ENCODE measurements around a stretch of chr2.

GRCh38 chr2:43826266-43826598, 12.4 kb downstream of the ABCG5 start:
- PRO-cap, result no peak

GRCh38 chr2:43840997-43841352, 2.2 kb downstream of the ABCG8 start:
- PRO-cap, result no peak

GRCh38 chr2:43842252-43842775, 3.5 kb downstream of the ABCG8 start:
- PRO-cap, result no peak

DNA sequence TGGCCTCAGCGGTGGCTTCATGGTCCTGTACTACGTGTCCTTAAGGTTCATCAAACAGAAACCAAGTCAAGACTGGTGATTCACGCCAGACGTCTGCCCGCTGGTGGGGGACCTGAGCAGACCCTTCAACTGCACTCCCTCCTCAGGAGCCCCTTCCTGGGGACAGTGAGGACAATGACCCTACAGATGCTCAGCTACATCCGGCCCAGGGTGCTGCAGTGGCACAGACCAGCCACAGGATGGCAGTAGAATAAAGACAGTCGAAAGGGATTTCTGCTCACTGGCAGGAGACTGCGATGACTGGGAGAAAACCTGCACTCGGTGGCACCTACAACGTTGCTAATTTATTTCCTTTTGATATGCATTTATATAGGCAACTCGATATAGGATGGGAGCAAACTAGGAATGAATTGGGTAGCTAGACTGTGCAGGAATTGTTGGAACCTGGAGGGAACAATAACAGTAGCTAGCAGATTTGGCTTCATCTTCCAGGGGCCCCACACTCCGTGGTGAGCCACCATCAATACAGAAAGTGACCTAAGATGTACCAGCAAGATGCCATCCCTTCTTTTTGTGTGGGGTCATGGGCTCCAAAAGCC, 39.2 kb downstream of the ABCG8 start:
- PRO-cap, result no peak

- PRO-cap, result no peak
These were observed 49.5 kb downstream of the ABCG8 start for GRCh38 chr2:43888225-43888799.

- PRO-cap, result no peak
These were observed 2.2 kb downstream of the LRPPRC start for GRCh38 chr2:43993362-43994198.

DNA sequence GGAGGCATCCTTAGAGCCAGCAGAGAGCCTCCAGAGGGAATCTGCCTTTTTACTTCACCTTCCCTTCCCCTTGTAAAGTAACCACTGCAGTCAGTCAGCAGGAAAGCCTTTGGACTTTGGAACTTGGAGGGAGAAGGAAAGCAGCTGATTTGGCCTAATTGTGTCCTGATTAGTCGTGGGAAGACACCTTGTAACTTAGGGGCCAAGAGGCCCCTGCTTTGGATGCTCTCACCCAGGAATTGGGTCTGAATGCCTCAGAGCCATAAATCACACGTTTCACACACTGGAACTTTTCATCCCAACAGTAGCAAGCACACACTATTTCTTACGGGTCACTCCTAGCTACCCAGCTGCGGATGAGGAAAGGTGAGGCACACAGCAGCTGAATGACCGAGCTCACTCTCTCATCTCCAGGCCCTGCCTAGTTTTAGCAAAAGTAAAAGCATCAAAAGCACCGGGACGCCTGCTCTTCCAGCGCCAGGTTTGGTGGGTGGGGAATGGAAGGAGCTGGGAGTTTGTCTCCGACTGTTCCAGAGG, 80.9 kb upstream of the PPM1B start:
- PRO-cap, result no peak

DNA sequence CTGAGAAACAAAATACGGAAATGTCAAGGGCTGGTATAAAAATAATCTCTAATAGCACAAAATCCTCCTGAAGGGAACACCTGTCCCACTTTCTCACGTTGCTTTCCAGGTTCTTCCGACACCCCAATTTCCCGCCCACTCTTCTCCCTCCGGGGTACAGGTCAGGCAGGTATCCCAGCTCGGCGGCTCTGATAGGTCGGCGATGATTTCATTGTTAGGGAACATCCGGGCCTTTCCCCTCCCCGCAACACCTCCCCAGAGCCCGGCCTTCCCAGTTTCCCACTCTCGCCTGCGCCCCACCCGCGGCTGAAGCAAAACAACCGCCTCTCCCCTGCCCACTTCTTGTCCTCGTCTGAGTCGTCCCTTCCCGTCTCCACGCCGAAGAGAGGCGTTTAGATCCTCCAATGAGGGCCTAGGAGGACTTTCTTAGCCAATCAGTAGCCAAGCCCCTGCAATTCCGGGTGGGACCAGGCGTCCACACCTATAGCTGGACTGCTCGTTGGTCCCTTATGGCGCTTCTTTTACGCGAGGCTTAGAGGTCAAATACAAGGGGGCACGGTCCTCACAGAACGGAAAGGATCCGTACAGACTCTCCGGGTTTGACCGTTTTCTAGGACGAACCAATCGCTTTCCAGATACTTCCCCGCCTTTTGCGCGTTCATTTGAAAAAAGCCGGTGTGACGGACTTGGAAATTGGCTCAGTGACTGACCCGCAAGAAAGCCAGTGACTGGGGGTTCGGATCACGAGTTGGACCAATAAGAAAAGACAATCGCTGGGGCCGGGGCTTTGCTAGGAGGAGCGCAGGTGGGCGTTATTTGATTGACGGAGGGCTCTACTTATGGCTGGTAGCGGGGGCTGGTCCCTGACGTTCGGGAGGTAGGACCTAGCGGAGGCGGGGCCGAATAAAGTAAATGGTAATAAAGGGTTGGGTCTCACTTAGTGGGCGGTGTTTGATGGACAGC, 729 bp upstream of the PPM1B start:
- PRO-cap, result no peak

DNA sequence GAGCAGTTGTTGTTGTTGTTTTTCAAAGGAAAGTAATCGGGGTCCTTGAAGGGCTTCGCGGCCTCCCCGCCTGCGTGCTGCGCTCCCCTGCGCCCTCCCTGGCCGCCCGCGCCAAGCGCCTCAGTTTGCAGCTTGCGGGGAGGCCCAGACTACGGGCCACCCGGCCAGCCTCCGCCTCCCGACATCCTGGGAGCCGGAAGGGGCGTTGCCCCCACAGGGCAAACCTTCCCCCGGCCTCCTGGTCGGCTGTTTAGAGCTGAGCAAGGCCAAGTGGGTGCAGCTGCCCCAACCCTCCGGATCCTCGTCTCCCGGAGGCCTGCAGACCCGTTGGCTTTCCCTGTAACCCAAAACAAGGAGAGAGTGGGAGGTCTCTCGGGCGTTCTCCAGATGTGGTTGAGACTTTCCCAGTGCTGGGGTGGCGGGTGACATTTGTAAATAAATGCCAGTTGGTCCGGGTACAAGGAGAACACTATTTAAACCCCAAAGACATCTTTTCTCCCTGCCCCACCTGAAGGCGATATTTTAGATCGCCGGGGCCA, 3.7 kb upstream of the SIX3 start:
- PRO-cap, result no peak

DNA sequence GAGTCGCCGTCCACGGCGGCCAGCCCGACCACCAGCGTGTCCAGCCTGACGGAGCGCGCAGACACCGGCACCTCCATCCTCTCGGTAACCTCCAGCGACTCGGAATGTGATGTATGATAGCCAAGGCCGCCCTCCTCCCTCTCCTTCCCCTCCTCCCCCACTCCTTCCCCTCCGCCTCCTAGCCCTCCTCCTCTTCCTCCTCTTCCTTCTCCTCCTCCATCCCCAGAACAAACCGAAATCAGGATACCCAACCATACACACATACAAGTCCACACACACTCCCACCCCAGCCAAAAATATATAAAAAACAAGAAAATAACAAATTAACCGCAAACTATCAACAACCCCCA, 3.1 kb downstream of the SIX3 start:
- PRO-cap, result no peak

DNA sequence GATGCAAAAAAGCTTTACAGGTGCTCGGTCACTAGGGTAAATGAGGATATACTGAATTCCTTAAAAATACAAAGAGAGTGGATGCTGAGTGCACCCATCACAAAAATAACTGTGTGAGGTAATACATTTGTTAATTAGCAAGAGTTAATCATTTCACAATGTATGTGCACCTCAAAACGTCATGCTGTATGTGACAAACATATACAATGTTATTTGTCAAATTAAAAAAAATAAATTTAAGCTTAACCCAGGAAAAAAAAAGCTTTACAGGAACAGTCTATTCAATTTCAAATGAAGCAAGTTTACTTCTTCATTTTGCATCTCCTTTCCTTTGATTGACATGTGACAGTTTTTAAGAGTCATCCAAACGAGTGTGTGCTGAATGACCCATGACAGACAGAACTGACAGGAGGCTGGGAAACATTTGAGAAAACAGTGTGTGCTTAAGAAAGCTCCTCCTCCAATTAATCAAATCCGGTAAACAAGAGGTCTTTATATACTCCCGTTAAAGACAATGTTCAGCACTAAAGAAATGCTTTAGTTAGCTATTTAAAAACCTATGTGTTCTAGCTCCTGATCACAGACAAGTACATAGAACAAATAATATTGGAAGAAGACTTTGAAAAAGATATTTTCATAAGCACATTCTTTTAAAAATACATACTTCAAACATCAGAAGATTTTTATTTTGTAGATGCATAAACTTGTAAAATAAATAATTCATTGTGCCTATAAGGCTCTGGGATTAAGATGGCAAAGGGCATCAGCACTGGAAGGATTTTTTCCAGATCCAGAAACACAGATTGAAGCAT, 177.7 kb downstream of the SRBD1 start:
- PRO-cap, result no peak

DNA sequence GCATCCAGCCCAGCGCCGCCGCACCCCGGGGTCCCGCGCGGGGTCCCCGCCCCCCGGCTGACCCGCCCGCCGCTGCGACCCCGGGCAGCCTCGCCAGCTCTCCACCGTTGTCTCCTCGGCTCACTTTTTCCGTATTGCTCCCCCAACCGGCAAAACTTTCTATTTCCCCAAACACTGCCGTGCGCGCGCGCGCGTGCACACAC, 710 bp upstream of the PRKCE start:
- PRO-cap, result bidirectional peak, plus-strand start outside the sequence, minus-strand start at position 109 of the sequence

DNA sequence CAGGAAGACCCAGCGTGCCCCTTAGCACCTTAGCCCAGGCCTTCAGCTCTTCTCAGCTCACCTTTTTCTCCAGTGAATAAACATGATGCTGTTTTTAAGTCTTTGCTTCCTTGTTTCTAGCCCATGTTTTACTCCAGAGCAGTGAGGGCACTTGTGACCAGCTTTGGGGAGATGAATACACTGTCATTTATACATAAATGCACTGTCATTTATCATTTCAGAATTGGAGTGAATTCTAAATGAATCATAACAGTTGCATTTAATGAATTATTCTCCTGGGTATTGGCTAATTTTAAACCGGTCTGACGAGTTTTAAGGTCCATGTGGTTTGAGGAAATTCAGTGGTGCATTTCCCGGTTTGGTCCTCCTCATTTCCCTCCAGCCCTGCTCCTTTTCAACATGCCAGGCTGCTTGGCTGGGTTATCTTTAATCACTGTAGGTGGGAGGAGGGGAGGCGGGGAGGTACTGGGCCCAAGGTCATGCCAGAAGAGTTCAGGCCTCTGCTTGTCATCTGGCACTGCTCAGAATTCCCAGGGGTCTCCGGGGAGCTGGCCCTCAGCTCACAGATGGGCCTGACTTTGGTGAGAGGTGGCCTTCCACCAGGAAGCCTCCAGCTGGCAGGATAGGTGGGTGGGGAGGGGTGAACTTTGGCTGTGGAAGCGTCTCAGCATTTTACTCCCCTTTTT, 23.9 kb downstream of the PRKCE start:
- PRO-cap, result no peak

GRCh38 chr2:45692235-45692713, 40.8 kb downstream of the PRKCE start:
- PRO-cap, result no peak

DNA sequence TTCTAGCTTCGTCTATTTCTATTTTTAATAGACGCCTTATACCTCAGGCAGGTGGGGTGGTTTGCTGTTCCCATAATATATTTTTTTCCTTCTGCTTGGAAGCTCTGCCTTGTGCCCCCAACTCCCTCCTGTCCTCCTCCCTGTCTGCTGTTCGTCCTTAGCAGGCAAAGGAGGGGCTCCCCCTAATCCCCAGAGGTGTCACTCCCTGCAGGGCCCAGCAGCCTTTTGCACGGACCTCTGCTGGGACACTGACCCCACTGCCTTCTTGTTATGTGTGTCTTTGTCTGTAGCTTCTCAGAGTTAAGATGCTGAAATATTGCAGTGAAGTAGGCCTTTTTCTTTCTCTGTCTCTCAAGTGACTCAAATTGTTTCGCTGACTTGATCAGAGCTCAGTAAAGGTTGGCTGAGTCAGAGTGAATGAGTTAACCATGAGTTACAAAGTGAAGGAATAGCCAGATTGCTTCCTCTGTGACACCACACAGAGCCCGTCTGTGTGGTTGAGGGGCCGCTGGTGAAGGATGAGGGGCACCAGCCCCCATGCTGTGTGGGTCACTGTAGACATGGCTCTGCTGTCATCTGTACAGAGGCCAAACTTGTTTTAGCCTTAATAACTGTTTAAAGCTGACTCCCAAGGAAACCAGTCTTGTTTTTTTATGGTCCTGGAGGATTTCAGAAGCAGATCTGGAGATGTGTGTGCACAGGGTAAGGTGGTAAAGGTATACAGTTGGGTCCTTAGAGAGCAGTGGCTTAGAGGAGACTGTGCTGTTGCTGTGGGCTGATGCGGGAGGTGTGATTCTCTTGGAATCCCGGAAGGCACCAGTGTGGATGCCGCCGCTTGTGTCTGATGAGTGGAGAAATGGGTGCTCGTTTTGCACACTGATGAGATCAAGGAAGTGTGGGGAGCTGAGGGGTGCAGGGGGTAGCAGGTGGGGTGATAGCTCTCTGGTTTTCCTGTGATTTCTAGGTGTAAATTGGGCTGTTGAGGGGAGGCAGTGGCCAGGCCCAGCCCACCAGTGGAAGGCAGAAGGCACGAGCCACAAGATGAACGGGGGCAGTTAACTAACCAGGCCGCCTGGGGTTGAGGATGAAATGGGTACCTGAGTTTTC, 47.9 kb downstream of the PRKCE start:
- PRO-cap, result no peak

DNA sequence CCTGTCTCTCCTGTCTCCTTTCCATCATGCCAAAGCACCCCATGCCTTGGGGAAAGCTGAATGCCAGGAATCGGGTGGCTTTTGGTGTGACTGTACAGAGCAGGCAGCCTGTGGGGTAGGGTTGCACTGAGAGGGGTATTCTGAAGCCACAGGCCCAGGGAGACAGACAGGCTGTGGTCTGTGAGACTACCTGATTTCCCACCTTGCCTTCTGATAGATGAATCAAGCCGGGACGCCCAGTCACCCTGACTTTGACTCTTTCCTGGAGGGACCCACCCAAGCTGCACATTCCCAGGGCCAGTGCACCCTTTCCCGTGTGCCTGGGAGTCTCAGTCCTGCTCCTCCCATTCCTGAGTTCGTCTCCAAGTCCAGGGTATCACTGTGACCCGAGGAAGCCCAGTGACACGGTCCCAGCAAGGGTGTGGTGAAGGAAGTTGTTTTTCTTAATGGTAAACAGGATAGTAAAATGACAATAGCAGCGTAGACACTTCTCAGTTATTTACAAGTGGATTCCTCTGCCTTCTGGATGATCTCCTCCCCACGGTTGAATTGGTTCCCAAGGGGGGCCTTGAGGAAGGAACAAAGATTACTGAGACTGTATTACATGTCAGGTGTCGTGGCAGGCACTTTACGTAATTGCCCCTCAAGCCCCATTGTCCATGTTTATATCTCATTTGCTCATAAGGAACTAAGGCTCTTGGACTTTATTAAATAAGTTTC, 123.2 kb downstream of the PRKCE start:
- PRO-cap, result no peak

- PRO-cap, result no peak
These were observed 246.5 kb downstream of the PRKCE start for GRCh38 chr2:45897801-45898608.

DNA sequence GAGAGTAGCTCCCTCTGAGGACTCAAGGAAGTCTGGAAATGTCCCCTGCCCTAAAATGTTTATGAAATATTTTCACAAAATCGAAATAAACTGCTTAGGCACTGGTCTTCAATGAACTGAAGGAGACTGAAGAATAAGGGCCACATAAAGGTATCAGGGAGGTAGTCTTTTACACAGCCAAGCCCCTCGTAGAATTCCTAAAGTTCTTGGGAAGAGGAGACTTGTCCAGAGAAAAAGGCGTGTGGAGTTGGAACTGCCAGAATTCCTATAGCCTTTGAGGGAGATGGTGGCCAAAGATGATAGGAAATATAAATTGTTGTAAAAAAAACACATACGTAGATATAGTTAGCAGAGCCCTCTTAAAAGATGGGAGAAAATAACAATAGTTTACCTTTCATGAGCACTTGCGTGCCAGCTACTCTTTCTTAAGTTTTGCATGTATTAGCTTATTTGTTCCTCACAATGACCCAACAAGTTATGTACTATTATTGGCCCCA, 269.6 kb downstream of the PRKCE start:
- PRO-cap, result no peak

- PRO-cap, result no peak
These were observed 297.0 kb upstream of the EPAS1 start for GRCh38 chr2:46000233-46000490.

- PRO-cap, result no peak
These were observed 265.0 kb upstream of the EPAS1 start for GRCh38 chr2:46032140-46032658.

All from neutrophil (primary cell).